Mesenchymal stem cell of the bone marrow (primary cell): Measurements from ENCODE around the gene HMCN2.

GRCh38 chr9:130265181-130266178 lies at the start of gene HMCN2:
TSS of gene HMCN2 (plus strand) at chr9:130265760.
- CAGE, long polyA plus RNA: no peak

- CAGE, long polyA plus RNA: no peak
Measured at GRCh38 chr9:130393326-130394112, 51.2 kb upstream of the ASS1 start.

GRCh38 chr9:130494710-130495083 lies 49.9 kb downstream of the ASS1 start:
- CAGE, long polyA plus RNA: no peak

DNA sequence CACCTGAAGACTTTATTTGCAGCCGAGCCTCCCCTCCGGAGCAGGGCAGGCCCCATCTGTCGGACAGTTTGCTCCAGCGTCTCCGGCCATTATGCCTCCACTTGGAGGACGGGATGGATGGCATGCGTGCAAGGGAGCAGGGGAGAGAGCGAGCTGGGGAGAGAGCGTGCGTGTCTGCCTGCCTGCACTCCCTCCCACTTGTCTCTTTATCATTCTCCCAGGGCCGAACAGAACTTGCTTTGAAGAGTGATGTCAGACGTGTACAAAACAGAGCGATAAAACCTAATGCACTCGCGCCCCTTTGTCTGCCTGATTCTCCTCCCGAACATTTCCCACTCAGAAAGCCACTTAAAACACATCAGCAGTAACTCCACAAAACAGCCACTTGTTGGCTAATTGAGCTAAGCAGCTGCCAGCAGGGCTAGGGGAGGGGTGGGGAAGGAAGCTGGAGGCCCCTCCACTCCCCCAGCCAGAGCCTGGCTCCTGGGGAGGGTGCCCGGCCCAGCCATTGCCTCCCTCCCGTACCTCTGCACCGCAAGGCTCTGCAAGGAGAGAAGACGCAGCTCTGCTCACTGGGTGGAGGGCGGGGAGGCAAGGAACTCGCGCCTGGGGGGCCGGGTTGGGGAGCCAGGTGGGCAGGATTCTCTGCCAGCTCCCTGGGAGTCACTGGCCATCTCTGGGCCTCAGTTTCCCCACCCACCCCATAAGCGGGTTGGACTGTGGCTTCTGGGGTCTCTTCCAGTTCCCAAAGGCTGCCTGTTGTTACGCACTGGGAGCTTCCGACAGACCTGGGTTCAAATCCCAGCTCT lies 43.3 kb upstream of the FUBP3 start:
- CAGE, long polyA plus RNA: no peak

DNA sequence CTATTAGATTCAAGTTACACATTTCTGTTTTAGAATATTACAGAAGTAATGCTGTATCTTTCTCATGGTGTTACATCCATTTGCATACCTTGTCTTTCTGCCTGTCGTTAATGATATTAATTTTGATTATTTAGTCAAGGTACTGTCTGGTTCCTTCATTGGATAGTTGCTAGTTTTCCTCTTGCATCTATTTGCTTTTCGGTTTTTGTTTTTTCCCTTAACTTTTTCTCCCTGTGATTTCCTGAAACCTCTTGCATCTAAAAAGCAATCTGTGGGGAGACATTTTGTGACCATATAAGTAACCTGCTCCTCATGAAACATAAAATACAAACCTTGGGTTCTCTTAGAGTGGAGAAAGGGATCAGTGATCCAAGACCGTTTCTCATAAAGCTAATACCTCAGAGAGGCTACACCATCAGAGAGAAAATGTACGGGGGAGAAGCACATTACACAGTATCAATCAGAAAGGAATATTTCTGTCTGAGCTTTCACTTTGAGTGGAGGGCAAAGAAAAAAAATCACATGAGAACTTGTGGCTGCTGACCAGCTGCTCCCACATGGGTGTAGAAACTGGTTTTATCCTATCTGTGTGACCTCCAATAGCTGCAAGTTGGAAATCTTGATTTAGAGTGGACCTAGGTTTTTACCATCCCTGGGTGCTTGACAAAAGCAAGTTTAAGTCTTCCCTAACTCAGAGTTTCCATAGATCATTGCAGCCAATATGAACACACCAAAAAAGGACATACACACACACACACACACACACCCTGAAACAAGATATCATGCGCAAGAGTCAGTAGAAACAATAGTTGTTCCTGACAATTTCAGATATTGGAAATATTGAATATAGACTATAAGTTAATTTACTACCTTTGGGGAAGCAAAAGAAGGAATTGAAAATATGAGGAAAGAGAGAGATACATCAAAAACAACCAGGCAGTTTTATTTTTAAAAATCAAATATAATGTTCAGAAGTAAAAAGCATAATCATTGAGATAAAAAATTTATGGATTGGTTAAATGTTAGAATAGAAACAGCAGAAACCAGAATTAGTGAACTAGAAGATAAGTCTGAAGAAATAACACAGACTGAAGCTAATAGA lies 45.9 kb upstream of the ABL1 start:
- CAGE, long polyA plus RNA: no peak

DNA sequence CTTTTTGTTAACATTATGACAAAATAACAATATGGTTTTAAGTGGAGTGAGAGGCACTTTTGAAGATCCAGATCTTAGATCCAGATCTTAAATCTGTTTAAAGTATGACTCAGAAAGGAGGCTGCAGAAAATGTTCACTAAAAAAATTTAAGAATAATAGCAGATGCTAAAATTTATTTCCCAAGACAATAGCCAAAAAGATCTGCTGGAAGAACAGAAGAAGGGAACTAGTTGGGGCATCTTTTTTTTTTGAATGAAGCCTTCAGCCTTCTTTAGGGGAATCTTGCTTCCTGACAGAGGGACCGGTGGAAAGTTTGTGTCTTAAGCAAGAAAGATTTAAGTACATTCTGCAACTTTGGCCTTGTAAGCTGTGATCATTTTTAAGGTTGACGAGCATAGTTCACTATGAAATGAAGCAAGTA lies 12.1 kb downstream of the ABL1 start:
- CAGE, long polyA plus RNA: no peak

GRCh38 chr9:130854729-130855235 lies 19.7 kb downstream of the ABL1 start:
- CAGE, long polyA plus RNA: no peak

GRCh38 chr9:130879653-130880324 lies 16.8 kb downstream of the QRFP start:
- CAGE, long polyA plus RNA: no peak

- CAGE, long polyA plus RNA: no peak
Measured at GRCh38 chr9:131037203-131037775, 28.3 kb downstream of the LAMC3 start.

DNA sequence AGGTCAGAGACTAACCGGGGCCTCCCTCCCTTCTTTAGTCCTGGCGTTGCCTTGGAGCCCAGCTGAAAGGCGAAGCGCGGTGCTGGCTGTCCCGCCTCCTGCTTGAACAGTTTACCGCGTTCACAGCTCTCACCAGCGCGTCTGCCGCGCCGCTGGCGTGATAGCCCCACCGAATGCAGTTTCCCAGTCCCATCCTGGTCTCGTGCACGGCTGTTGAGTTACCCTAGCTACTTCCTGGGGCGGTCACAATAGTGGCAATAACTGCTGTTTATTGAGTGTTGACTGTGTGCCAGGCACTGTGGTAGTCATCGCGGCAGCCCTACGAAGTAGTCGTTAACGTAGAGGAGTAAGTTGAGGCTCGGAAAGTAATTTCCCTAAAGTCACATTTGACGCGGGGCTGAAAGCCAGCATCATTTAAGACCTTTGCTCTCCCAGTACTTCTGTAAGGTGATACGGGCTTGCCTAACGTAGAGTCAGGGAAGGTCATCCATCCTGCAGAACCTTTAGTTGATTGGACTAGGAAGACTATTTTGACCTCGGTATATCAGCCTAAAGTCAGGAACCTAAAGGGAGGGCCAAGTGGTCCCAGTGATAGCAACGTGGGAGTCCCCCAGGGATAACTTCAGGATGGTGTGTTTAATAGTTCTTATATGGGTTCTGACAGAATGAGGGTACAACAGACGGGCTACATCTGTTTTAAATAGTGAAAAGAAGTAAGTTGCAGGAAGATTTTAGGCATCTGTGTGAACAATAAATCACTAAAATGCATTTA lies 548 bp downstream of the NUP214 start:
- CAGE, long polyA plus RNA: no peak

- CAGE, long polyA plus RNA: no peak
Measured at GRCh38 chr9:131162159-131163360, 37.2 kb downstream of the NUP214 start.

DNA sequence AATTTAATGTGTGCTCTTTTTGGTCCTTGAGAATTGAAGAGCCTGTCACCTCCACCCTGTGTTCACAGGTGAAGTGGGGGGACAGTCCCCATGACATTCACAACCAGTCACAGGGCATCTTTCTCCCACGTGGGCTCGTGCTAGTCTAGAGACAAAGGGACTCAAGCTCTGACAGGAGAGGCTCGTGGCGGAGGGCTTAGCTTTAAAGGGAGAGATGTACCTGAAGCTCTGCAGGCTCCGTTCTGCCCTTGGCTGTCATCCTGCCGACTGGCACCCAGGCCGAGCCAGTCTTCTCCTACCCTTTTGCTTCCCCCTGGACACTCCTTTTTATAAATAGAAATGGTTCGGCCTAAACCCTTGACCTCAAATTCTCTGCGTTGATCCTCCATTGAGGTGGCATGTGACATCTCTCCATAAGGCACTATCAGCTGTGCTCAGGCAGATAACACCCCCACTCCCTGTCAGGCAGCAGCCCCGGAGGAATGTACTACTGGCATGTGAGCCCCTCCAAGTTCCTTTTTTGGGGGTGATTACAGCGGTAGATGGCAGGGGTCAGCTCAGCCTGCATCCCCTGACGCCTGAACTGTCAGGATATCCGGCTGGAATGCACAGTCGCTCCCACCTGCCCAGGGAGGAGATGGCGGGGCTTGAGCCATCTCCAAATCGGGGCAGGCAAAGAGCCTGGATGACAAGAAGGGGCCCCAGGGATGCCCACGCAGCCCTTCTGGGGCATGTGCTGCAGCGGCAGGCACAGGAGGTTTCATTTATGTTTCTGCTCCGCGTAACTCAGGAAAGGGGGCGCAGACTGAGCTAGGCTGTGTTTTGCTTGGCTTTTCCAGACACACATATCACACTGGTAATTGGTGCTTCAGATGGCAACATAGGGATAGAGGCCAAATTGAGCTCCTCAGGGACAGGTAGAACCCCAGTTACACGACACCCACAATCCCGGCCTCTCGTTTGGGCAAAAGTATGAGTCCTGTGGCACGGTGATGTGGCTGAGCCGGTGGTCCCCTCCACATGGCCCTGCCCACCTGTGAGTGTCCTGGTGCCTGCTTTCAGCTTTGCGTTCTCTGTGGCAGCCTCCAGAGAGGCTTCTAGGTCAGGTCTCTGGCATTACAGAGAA lies 40.8 kb downstream of the FAM78A start:
- CAGE, long polyA plus RNA: no peak

- CAGE, long polyA plus RNA: no peak
Measured at GRCh38 chr9:131253912-131254525, 22.3 kb downstream of the FAM78A start.

- CAGE, long polyA plus RNA: no peak
Measured at GRCh38 chr9:131255060-131255518, 21.2 kb downstream of the FAM78A start.

DNA sequence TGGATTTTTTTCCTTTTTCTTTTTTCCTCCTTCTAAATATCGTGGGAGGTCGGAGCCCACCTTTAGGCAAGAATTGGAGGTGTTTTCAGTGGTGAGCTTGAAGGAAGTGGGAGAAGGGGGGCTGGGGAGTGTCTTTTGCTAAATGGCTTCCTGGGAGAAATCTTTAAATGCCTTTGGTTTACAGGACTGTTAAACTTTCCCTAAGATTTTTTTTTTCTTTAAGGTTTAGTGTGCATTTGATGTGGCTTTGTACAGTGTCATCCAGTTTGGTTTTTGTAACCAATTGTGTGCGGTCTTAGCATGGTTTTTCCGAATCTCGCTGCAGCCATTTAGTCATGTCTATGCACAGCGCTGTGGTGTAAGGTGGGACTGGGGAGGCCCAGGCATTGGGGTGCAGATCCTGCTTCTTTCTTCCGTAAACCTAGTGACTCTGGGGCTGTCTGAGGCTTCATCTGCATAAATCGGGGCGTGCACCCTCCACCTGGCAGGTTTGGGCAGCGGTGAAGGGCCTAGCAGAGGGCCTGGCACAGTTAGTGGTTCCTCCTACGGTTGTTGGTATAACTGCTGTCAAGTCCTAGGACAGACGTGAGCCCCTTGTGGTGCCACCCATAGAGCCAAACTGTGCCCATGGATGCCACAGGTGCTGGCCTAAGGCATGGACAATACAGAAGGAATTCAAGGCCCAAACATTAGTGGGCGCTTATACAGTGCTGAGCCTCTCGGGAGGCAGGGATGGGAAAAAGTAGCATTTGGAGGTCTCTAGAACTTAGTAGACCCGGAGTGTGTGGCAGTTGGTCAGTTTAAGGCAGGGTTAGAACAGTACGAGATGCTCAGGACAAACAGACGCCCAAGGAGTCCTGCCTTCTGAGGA lies 1.4 kb downstream of the PRRC2B start:
- CAGE, long polyA plus RNA: no peak

- CAGE, long polyA plus RNA: no peak
Measured at GRCh38 chr9:131420669-131421613, 27.1 kb downstream of the PRRC2B start.

GRCh38 chr9:131495398-131496075 lies 7.2 kb upstream of the POMT1 start:
- CAGE, long polyA plus RNA: no peak

- CAGE, long polyA plus RNA: no peak
Measured at GRCh38 chr9:131587665-131588108, 42.4 kb downstream of the PRRT1B start.

- CAGE, long polyA plus RNA: no peak
Measured at GRCh38 chr9:131607914-131609138, 63.0 kb downstream of the PRRT1B start.

GRCh38 chr9:131621385-131622320 lies 76.3 kb downstream of the PRRT1B start:
- CAGE, long polyA plus RNA: no peak